ENCODE results near the genes ARL5B and MALRD1.

GRCh38 chr10:18306247-18307002, 166.2 kb downstream of the CACNB2 start:
- RRBS = no CpG with 5 or more reads among the region's 5 CpGs

GRCh38 chr10:18340368-18341224, 200.4 kb downstream of the CACNB2 start:
- RRBS = no CpG with 5 or more reads among the region's 14 CpGs

DNA sequence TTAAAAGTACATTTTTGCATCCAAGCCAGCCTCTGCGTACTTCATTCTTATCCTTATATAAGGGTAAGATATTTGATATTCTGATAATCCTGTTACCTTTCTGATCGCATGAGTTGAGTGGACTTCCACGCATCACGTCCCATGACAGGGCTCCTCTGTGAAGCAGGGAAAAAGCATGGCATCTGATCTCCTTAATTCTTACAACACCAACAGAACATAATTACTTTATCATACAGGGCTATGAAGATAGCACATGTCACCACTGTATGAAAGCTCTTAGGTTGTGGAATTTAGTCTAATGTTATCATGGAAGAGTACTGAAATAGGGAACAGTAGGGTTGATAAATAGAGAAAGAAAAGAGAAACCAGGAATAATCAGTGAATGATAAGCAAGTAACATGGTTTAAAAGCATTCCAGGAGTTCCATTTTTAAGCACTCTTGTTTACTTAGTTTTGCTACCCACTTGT, 211.9 kb downstream of the CACNB2 start:
- RRBS = no CpG with 5 or more reads among the region's 4 CpGs

DNA sequence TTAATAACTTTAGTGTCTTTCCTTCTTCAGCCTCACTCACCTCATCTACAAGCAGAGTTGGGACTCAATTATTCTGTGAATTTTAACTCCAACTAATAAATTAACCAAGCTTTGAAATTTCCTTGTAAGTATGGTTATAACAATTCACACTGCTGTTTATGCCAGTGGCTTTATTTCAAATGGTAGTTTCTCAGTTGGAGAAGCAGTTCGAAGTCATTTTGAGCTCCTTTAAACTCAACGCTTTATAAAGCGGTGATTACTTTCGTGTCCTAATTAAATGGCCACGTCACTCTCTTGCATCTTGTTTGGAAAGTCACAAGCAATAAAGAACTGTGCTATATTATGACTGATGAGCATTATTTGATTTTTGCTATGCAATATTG, 251.5 kb downstream of the NSUN6 start:
- RRBS = no CpG with 5 or more reads among the region's 5 CpGs

DNA sequence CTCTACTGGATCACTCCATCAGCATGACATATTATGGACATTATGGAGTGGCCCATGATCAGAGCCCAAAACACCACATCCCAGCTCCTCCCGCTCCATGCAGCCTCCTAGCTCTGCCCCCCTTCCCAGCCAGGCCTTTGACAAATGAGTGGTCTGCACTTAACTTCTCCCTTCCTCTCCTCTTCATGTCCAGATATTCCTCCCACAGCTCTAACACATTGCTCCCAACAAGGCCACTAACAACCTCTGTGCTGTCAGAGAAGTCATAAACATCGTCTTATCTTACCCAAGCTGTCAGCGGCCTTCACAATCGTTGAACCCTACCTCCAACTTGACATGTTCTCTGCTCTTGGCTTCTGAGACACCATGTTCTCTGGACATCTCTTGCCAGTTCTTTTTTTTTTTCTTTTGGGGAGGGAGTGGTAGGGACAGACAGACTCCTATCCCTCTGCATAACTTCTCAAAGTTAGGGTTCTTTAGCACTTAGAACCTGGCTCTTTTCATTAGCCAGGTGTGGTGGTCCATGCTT, 187.6 kb downstream of the NSUN6 start:
- RRBS = no CpG with 5 or more reads among the region's 4 CpGs

DNA sequence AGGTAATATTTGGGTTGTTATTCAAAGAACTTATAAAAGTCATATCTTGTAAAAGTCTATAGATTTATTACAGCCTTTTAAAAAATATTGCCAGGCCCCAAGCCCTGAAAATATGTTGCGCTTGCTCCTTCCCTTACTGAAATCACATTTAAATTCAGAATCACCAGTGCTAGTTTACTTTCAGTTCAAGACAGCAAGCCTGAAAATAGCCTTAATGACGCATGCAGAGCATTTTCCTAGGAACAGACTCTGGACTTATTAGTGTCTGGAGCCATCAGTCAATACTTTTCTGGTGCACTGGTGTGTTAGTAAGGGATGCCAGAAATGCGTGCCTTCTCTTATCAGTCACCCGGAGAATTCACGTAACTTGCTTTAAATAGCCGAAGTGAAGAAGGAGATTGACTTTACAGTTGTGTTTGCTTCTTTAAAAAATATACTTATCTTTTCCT, 178.0 kb downstream of the NSUN6 start:
- RRBS = no CpG with 5 or more reads among the region's 6 CpGs

DNA sequence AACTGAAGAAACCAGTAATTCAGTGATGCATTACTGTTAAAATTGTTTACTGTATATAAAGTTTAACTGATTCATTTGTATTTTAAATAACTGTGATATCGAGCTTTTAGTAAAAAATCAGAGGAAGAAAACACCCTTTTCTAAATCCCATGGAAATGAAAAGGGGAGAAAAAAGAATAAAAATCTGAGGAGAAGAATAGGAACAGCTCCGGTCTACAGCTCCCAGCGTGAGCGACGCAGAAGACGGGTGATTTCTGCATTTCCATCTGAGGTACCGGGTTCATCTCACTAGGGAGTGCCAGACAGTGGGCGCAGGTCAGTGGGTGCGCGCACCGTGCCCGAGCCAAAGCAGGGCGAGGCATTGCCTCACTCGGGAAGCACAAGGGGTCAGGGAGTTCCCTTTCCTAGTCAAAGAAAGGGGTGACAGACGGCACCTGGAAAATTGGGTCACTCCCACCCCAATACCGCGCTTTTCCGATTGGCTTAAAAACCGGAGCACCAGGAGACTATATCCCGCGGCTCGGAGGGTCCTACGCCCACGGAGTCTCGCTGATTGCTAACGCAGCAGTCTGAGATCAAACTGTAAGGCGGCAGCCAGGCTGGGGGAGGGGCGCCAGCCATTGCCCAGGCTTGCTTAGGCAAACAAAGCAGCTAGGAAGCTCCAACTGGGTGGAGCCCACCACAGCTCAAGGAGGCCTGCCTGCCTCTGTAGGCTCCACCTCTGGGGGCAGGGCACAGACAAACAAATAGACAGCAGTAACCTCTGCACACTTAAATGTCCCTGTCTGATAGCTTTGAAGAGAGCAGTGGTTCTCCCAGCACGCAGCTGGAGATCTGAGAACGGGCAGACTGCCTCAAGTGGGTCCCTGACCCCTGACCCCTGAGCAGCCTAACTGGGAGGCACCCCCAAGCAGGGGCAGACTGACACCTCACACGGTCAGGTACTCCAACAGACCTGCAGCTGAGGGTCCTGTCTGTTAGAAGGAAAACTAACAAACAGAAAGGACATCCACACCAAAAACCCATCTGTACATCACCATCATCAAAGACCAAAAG, 23.8 kb downstream of the NSUN6 start:
- RRBS = no CpG with 5 or more reads among the region's 31 CpGs

GRCh38 chr10:18658780-18659880, at the start of gene ARL5B:
TSS of gene ARL5B (plus strand) at chr10:18659431.
- RRBS = 1% methylated on average over 30 of the region's 83 CpGs

DNA sequence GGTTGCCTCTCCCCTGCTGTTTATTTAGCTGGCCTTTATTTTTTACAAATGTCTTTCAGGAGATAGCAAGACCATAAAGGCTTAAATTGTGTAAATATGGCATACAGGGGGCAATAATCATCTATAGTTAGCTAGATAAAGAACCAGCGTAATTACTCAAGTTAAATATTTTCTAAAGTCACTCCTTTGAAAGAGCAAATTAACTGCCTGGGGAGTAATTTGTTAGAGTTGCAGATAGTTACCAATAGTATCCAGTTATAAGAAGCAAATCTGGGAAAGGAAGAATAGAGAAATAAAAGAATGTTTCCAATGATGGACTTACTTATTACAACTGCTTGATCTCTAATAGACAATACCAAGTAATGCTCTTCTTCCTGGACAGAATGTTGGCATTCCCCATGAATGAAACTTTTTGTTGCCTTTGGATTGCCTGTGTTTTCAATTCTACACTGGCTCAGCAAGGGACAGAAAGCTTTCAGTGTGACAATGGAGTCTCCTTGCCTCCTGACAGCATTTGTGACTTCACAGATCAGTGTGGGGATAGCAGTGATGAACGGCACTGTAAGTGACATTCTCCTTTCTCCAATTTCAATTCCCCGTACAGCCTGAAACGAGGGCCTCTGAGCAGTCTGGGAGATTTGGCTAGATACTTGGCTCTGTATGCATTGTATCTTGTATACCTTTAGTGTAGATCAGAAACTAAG, at the start of gene MALRD1:
TSS of gene MALRD1 (plus strand) at position 225 of the 704 bp plus-strand sequence.
- RRBS = no CpG with 5 or more reads among the region's 4 CpGs

DNA sequence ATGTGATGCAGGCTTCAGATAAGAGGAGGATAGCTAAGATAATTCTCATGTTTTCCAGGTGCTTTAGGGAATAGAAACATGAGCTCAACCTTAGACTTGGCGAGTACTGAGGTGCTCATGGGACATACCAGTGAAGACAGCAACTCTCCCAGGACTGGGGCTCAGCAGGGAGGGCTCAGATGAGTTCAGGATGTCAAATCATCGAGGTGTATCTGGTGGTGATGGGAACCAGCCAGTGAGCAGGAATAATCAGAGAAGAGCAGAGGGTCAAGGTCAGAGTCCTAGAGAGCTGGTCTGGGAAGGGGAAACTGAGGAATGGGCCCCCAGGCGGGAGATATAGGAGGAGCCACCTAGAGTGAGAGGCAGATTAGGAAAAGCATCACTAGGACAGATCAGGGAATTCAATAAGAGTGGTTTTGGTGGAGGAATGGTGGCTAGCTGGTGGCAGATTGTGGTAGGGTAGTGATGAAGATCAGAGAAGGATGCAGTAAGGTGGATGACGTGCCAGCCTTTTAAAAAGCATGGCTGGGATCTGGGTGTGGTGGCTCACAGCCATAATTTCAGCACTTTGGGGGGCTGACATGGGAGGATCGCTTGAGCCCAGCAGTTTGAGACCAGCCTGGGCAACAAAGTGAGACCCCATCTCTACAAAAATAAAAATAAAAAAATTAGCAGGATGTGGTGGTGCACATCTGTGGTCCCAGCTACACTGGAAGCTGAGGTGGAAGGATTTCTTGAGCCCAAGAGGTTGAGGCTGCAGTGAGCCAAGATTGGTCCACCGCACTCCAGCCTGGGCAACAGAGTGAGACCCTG, 19.3 kb downstream of the PLXDC2 start:
- RRBS = no CpG with 5 or more reads among the region's 6 CpGs

- RRBS = no CpG with 5 or more reads among the region's 5 CpGs
Observed at GRCh38 chr10:19931068-19931420, 114.8 kb downstream of the PLXDC2 start.

- RRBS = no CpG with 5 or more reads among the region's 4 CpGs
Observed at GRCh38 chr10:19931434-19931952, 115.3 kb downstream of the PLXDC2 start.

GRCh38 chr10:20109856-20110345, 293.7 kb downstream of the PLXDC2 start:
- RRBS = no CpG with 5 or more reads among the region's 2 CpGs

DNA sequence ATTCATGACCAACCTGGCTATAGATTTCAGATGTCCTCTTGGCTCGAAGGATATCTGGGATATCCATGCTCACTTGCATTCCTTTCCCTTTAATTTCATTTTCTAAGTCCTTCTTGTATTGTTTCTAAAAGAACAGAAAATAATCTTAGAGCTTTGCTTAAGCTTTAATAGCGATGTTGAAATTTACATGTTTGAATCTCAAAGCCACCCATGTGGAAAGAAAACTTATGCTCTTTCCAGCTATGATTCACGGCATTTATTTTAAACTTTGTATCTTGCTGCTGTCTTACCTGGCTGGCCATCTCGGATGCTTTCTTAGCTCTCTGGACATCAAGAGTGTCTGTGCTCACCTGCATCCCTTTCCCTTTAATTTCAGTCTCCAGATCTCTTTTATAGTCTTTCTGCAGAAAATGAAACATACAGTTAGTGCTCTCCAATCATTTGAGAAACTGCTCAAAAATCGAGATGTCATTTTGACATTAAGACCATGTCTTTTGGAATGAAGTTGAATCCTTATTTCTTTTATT, 65.9 kb downstream of the NEBL start:
- RRBS = no CpG with 5 or more reads among the region's 5 CpGs

DNA sequence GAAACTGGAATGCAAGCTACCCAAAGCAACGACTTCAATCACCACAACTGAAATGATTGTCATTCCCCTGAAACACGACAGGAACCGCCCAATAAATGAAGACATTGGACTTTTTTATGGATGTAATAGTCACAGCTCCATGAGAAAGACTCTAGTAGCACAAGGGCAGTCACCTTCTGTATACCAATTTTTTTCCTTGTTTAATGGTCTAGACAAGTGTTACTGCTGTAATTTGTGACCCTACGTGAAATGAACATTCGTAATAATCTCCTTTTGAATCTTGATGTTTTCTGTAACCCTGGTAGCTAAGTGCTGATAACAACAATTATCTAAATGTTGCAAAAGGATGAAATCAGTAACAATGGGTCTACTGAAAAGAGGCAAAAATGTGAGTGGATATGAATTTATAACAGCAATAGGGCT, 200.6 kb upstream of the NEBL start:
- RRBS = no CpG with 5 or more reads among the region's 5 CpGs

- RRBS = no CpG with 5 or more reads among the region's 5 CpGs
Observed at GRCh38 chr10:21170097-21170718, 273.1 kb upstream of the NEBL start.

DNA sequence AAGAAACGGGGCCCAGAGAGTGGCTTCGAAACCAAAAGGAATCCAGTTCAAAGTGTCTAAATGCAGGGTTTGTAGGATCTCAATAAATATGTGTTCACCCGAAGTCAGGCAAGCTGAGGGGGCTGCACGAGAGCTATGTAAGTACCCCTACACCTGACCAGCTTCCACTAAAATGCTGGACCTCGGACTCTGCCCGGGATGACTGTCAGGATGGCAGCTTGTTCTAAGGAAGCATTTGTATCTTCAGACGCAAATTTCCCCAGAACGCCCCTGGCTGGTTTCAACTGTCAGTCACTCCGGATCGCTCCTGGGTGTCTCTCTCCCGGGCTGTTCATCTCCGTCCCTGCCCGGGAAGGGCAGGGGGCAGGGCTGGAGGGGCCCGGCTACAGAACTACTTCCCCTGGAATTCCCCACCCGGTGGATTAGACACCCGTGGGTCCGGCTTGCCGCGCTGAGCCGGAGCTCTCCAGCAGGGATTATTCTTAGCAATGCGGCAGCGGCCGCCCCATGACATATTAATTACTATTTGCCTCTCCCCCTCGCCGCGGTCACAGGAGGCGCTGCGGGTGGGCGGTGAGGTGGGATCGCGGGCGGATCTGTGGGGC, 275.8 kb upstream of the NEBL start:
- RRBS = 5% methylated on average over 3 of the region's 32 CpGs

DNA sequence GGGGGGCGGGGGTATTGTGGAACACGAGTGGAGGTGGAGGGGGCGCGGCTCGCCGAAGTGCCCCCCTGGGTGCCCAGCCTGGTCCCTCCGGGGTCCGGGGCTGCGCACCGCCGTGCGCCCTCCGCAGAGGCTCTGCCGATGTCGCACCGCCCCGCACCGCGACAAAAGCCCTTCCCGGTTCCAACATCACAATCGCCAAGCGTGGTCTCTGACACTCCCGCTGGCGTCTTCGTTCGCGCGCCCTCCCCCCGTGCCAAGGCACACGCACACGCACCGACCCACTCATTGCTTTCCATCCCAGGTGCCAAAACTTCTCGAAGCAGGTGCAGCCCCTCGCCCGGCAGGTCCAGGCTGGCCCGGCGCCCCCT, 276.3 kb upstream of the NEBL start:
- RRBS = 6% methylated on average over 14 of the region's 37 CpGs

- RRBS = no CpG with 5 or more reads among the region's 5 CpGs
Observed at GRCh38 chr10:21350467-21350842, 175.0 kb downstream of the SKIDA1 start.

GRCh38 chr10:21427636-21428114, 97.8 kb downstream of the SKIDA1 start:
- RRBS = no CpG with 5 or more reads among the region's 5 CpGs